Tongue (tissue), 2 donors: Measurements from ENCODE around the genes ZKSCAN7 and ZNF501.

DNA sequence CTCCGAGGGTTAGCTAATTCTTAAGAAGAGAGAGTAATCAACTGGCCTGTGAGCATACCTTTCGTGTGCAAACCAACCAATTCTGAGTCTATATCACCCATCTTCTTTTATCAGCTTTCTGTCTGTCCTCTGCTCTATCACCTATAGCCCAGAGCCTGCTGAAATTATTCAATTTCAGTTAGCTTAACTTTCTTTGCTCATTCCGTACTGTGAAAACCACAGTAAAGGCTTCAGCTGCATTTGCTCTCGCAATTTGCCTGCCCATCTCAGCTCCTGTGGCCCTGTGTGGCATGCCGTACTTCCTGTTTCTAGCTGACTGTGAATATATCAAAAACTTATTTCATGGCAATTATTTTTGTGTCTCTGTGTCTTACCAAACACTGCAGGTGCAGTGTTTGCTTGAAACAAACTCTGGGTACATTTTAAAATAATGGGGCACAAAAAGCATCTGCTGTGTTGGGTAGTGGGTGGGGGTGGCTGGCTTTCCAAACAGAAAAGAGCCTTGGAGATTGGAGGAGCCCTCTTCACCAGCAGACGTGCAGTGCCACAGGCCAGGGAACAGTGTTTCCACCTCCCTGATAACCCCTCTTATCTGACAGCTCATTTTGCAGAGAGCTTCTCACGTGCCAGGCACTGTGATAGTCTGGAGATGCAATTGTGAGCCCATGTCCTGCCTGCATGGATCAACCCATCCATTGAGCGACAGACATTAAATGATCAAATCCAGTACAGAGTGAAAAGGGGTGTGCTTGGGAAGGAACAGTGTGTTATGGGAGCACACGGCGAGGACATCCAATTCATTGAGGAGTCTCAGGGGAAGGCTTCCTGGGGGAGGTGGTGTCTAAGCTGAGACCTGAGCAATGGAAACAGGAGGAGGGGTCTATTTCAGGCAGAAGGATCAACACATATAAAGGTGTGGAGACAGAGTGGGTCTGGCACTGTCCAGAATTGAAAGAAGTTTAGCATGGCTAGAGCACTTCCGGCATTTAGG, 45.3 kb downstream of the GASK1A start:
- RAMPAGE, long total RNA, result no peak

- RAMPAGE, long total RNA, result no peak
Measured at GRCh38 chr3:43104822-43105338, 999 bp downstream of the POMGNT2 start.

DNA sequence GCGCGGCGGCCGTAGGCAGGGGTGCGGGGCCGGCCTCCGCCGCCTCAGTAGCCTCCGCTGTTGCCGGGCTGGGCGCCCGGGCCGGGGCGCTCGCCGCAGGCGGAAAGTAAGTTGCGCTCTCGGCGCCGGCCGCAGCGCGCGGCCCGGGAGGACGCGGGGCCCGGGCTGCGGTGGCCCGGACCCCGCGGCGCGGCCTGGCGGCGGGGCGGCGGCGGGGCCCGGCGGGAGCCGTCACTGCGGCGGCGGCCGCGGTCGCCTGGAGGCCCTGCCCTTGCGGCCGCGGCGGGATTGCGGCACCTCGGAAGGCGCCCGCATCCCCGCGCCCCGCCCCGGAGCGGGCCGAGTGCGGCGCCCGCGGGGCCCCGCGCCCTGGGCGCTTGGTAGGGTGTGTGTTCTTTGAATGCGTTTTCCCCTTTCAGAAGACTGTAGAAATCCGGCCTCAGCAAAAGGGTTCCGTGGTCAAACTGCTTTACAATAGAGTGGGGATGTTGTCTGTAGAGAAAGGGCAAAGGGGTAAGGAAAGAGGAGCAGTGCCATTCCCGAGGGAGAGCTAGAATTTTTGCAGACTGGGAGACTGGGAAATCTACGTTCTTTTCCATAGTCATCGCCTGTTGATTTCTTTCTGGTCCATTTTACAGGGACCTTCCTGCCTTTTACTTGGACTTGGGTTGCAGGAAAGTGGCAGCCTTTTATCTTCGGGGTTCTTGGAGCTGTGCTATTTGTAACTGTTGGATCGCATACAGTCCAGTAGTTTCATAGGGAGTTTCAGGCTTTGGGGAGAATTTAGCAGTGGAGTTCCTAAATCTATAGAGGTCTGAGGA, 573 bp downstream of the SNRK start:
- RAMPAGE, long total RNA, result no peak

DNA sequence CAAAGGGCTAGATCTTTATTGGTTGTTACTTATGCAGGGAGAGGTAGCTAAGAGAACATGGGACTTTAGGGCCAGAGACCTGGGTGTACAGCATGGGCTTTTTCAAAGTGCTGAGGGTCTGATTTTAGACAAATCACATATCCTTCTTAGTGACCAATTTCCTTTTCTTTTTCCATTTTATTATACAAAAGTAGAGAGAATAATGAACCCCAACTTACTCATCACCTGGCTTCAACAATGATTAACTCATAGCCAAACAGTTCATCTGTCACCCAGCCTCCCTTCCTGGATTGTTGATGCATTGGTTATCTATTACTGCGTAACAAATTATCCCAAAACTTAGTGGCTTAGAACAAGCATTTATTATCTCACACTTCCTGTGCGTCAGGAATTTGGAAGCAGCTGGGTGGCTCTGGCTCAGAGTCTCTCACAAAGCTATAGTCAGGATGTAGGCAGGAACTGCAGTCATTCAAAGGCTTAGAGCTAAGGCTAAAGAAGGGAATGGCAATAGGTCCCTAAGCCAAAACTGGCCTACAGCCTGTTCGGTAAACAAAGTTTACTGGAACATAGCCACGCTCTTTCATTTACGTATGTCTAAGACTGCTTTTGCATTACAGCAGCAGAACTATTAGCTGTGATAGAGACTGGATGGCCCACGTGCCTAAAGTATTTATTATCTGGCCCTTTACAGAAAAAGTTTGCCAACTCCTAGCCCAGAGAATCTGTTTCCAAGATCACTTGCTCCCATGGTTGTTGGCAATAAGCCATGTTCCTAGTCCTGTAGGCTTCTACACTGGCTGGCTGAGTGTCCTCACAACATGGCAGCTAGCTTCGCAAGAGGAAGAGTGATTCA, 132.2 kb downstream of the SNRK start:
- RAMPAGE, long total RNA, result no peak

DNA sequence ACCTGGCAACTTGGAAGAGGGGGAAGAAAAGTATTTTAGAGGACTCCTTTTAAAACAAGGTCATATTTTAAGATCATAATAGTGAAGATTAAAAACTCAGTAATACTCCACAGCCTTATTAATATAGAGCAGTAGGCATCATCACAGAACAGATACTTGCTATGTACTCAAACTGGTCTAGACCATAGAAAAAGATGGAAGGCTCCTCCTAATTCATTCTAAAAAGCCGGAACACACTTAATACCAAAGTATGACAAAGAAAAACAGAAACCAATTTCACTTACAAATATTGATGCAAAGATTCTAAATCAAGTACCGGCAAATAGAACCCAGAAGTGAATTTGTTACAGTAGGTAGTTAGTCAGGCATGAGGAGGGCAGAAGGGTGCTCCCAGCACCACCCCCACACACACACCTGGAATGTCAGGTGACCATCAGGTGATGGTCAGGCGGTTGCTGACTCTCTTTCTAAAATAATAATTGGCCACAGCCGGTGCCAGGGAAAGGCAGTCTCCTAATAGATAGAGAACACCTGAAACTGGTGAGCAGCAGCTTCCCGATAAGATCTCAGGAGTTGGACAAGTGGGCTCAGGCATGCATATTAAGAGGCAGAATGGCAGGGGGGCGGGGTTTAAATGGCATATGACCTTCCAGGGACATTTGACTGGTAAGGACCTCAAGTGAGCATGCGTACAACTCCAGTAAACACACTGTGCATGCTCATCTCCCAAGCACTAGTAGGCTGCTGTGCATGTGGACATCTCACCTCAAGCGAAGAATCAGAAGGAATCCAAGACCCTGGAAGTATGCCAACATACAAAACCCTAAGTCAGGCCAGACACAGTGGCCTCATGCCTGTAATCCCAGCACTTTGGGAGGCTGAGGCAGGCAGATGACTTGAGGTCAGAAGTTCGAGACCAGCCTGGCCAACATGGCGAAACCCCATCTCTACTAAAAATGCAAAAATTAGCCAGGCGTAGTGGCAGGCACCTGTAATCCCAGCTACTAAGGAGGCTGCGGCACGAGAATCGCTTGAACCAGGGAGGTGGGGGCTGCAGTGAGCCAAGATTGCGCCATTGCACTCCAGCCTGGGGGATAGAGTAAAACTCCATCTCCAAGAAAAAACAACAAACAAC, 131.0 kb downstream of the ANO10 start:
- RAMPAGE, long total RNA, result no peak

DNA sequence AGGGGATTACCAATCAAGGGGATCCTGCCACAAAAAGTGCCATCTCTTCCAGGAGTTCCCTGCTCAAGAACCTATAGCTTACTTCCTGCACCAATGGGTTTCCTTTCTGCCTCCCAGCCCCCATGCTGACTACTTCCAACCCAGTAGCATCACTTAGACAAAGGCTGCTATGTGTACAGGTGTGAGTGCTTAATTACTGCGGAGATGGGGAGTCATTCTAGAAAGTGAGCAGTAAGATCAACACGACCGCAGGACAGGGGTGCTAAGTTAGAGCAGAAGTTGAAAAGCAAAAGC, 49.3 kb downstream of the ANO10 start:
- RAMPAGE, long total RNA, result no peak

DNA sequence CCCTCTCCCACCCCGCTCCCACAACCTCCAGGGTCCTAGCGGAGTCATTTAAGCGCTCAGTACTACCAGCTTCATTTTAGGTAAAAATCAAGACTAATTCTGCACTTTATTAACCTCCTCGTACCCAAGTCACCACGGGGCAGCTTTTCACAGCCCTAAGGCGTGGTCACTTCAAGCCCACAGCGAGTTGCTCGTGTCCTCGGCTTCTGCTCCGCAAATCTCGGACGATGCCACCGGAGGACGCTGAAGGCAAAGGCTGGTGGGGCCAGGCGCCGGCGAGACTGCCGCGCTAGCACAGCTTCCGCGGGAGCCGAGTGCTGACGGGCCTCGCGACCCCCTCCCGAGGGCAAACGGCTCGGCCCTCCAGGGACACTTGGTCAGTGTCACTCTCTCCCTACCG, 245.5 kb upstream of the TOPAZ1 start:
- RAMPAGE, long total RNA, result no peak

DNA sequence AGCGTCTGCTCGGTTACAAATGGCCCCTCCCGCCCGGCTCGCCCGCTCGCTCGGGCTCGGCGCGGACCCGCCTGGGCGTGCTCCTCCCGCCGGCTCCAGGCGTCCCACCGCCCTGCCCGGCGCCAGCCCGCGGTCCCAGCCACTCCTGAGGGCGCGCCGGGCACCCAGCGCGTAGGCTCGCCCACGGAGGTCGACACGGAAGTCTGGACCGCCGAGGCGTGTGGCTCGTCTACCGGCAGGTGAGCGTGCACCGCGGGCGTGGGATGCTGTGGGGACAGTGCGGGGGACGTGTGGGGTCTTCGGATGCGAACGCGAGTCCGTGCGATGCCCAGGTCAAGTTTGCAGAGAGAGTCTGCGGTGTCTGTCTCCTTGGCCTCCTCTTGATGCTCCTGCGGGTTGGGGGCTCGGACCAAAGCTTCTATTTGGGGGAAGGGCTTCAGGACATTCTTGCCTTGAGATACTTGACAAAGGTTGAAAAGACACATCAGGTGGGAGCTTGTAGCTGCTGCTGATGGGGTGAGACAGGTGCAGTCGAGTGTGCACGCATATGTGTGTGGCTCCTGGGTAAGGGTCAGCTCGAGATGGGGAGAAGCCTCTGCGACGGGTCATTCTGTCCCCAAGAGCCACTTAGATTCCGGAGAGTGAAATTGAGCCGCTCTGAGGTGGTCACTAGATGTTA, 242.3 kb upstream of the TOPAZ1 start:
- RAMPAGE, long total RNA, result no peak

DNA sequence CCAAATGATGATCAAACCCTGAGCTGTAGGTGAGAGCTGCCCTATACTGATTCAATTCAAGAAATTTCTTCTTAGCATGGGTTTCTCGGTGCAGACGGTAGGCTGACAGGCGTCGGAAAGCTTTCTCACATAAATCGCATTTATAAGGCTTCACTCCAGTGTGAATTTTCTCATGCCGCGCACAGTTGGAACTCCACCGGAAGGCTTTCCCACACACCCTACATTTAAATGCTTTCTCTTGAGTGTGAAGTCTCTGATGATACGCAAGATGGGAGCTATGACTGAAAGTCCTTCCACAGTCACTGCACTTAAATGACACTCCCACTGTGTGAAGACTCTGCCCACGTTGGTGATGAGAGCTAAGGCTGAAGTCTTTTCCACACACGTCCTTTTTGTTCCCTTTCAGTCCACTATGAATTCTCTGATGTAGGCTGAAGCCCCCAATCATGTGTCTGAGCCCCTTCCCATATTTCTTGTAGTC, 29.5 kb downstream of the ZNF445 start:
- RAMPAGE, long total RNA, result no peak

DNA sequence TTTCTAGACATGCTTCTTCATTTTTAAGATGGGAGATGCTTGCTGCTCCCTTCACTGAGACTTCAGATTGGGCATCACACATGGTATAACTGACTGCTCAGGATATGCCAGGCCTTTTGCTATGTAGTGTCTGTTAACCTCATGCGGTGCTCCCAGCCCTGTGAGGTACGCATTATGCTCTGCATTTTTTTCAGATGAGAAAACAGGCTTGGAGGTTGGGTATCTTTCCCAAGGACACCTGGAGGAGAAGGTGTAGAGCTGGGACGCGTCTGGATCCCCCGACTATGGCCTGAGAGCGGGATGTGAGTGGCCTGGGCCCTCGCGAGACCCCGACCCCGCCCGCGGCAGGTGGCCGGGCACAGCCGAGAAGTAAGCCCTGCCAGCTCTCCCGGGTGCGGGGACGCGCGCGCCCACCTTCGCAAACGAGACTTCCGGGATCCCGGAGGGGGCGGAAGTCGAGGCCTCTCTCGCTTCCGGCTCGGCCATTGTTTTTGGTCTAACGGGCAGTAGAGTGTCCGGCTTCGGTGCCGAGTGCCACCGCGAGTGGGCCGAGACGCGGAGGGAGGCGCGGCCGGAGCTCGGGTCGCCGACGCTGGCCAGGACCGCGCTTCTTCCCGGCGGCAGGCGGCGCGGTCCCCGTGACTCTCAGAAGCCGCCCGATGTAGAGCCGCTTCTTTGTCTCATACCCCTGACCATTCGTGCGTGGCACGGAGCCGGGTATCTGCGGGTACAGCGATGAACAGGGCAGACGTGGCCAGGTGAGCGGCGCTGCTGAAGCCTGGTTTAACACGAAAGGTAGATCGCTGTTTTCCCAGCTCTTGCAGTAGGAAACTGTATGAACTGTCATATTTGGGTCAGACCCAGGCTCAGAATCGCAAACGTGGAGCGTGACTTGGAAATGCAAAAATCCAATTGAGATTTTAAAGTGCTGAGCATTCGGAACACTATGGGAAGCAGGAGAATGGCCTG, at the start of gene ZKSCAN7:
ZKSCAN7 (plus strand) TSS at position 470 of the 969 bp plus-strand sequence.
- RAMPAGE, long total RNA, result no peak

DNA sequence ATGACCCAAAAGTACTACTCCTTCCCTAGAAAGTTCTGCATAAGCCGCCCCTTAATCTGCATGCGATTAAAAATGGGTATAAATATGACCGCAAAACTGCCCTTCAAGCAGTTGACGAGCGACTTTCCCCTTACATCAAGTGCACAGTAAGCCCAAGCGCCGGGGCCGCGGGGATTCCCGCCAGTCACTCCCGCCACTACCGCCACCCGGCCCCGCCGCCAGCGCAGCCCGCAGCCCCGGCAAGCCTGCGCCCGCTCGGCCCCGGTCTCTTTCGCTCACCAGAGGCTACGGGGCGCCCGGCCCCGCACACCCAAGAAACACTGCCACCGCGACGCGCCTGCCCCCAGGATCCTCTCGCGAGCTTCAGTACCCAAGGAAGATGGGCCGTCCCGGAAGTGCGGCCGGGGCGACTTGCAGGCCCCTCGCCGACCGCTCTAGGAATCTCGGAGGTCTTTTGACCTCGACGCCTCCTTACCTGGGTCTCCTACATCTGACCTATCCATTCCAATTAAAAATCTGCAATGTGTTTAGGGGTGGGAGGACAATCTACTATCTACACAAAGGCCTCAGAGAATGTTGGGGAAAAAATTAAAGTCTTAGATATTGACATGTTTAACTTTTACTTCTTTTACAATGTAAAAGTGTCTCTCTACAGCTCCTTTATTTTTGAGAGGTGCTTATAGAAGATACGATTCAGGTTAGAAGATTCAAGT, 27.0 kb upstream of the ZNF502 start:
- RAMPAGE, long total RNA, result no peak

- RAMPAGE, long total RNA, result start-site peak on the plus strand at chr3:44729609-44729669, 16 and 23 reads in 2 replicates
Measured at GRCh38 chr3:44729255-44729801, at the start of gene ZNF501. ZNF501 (plus strand) TSS chr3:44729635.

- RAMPAGE, long total RNA, result no peak
Measured at GRCh38 chr3:44951735-44952217, 24.2 kb downstream of the ZDHHC3 start.

- RAMPAGE, long total RNA, result no peak
Measured at GRCh38 chr3:44974392-44975001, 1.5 kb downstream of the ZDHHC3 start.

GRCh38 chr3:44977129-44977604, 1.1 kb downstream of the EXOSC7 start:
- RAMPAGE, long total RNA, result no peak

DNA sequence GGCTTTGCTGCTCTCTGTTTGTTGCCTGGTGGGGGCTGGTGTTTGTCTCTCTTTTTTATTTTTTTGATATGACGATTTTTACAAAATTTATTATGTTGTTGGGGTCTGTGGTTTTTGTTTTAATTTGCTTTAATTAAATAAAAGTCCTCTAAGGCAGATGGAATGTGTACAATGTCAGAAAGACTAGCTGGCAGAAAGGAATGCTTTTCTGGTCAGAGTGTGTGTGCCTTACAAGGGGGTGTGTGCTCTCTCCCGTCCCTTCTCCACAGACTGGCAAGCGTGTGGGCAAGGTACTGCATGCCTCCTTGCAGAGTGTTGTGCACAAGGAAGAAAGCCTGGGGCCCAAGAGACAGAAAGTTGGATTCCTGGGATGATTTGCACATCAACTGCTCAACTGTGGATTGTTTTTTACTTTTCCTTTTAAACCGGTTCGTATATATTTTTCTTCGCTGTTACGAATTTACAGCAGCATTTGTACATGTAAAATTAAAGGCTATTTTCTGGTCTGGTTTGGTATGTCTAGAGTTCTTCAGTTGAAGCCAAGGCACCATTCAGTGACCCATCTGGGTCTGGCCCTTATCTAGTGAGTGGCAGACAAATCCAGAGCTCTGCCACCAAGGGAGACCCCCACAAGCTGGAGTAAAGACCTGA, 15.0 kb upstream of the CLEC3B start:
- RAMPAGE, long total RNA, result no peak

DNA sequence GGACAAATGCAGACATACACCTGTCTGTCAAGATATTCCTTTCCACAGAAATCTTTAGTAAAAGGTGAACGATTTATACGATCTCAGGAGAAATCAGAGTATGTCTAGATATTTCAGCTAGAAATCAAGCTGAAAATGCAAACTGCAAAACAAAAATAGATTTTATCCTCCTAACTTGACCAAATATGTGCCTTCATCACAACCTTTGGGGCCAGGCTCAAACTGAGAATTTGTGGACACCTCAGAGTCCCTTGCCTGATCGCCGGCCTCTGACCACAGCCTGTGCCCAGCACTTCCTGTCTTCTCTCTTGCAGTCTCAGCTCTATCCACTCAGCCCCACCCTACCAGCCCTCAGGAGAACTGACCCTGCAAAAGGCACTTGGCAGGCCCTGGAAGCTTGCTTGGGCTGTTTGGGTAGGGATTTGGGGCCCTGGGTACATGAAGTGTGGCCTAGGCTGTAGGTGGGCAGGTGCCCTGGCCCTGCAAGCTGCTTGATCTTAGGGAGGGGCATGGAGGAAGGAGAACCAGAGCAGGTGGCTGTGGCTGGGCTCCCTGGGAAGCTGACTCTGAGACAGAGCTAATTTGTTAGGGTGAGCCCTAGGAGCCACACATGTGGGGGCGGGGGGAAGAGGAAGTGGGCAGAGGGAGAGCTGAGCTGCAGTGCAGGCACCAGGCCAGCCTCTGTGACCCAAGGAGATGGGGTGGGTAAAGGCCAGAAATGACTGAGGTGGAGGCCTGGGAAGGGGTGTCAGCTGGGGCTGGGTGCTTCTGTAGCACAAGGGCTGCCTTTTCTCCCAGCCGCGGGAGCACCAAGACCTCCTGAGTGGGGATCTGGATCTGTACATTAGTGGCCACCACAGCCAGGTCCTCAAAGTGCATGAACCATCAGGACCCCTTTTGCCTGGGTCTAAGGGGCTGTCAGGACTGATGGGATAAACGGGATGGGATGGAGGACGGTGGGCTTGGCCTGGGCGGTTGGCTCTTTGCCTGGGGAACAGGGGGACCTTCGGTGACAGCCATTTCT, 8.7 kb downstream of the CLEC3B start:
- RAMPAGE, long total RNA, result no peak

DNA sequence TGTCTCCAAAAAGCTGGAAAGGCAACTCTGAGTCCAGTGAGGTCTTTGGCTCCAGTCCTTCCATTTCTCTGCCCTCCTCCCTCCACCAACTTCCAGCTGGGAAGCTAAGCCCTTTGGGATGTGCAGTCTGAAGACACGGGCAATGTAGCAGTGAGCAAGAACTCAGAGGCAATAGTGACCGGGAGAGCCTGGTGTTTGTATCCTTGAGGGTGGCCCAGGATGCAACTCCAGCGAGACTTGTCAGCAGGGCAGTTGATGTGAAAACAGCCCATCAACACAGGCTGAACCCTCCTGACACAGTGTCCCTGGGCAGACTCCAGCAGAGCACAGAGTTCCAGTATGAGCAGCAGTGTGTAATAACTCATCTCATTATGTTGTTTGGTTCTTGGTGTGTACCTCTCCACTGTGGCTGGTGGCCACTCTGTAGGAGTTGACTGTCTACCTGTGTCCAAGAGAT, 6.7 kb downstream of the CDCP1 start:
- RAMPAGE, long total RNA, result no peak

- RAMPAGE, long total RNA, result no peak
Measured at GRCh38 chr3:45143166-45144183, 2.7 kb downstream of the CDCP1 start.

- RAMPAGE, long total RNA, result no peak
Measured at GRCh38 chr3:45144209-45144652, 1.9 kb downstream of the CDCP1 start.